Gastrocnemius medialis (tissue), 3 donors: ENCODE results near the genes GABRP and TLX3.

- PRO-cap = no peak
- RAMPAGE, long total RNA, 3 experiments = no peak in any of the 3 experiments
These were observed 36.1 kb upstream of the GABRP start for GRCh38 chr5:170747273-170747933.

DNA sequence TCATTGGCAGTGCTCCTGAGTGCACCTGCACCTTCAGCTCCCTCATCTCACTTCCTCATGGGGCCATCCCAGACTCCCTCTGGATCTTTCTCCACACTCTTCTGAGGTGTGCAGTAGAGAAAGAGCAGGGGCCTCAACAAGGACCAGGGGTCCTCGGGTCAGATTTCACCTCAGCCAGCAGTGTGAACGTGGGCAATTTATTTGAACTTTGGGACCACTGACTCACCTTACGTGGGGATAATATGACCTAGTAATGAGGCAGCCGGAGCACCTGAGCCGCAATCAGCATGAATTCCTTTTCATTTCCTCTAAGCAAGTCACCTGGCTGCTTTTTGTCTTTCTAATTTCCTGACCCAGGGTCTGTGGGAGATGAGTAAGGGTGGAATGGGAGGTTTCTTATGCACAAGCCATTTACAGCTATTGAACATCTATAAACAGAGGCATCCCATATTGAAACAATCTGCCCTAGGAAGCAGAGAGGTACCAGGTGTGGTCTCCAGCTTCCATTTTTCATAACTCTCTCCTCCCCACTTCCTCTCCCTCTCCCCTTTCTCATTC, 22.3 kb upstream of the GABRP start:
- PRO-cap = no peak
- RAMPAGE, long total RNA, 3 experiments = no peak in any of the 3 experiments

DNA sequence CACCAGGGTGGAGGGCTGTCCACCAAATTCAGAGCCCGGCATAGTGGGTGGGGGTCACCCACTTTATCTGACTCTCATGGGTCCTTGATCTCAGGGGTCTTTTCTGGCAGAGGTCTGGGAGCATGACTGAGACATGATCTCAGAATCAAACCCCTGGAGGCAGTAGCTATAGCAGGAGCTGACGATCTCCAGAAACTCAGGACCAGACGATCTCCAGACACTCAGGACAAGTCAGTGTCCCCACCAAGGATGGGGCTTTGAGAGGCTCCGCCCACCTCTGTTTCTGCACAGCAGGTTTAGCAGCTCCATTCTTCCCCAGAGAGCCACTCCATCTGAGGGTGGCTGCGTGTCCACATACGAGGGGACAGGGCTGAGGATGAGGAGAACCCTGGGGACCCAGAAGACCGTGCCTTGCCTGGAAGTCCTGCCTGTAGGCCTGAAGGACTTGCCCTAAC, at the start of gene GABRP:
Gene GABRP, plus strand, starts transcription at position 326 of the 455 bp plus-strand sequence.
- PRO-cap = no peak
- RAMPAGE, long total RNA, 3 experiments = no peak in any of the 3 experiments

DNA sequence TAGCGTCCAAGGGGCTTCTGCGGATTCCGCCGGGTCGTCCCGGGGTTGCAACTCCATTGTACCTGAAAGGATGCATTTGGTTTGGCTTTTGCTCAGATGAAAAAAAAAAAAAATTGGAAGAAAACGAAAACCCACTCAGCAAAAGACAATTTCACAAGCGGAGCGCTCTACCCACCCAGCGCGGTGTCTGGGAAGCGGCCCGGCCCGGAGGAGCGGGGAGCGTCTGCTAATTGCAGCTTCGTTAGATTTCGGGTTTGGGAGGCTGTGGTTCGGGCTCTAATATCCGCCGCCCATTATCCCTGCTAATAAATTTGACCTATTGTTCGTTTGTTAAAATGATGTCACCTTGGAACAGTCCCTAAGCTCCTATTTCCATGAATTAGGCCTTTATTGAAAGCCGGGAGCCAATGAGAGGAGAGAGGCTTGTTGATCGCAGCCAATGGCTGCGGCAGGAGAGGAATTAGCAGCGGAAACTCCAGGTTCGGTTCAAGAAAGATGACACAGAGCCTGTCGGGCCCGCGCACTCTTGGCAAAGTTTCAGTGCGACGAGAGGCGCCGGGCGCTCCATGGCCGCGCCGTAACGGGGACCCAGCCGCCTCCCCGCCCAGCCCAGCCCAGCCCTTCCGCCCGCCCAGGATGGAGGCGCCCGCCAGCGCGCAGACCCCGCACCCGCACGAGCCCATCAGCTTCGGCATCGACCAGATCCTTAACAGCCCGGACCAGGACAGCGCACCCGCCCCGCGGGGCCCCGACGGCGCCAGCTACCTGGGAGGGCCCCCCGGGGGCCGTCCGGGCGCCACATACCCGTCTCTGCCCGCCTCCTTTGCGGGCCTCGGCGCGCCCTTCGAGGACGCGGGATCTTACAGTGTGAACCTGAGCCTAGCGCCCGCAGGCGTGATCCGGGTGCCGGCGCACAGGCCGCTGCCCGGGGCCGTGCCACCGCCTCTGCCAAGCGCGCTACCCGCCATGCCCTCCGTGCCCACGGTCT, at the start of gene TLX3:
Gene TLX3, plus strand, starts transcription at position 519 of the 988 bp plus-strand sequence.
- PRO-cap = no peak
- RAMPAGE, long total RNA, 3 experiments = no peak in any of the 3 experiments

GRCh38 chr5:171386764-171387206, 864 bp upstream of the NPM1 start:
- PRO-cap = no peak
- RAMPAGE, long total RNA, 3 experiments = no peak in any of the 3 experiments

GRCh38 chr5:171389538-171390211, 2.0 kb downstream of the NPM1 start:
- PRO-cap = no peak
- RAMPAGE, long total RNA, 3 experiments = no peak in any of the 3 experiments

- PRO-cap = no peak
- RAMPAGE, long total RNA, 3 experiments = no peak in any of the 3 experiments
These were observed 5.4 kb downstream of the FGF18 start for GRCh38 chr5:171424874-171425174.

DNA sequence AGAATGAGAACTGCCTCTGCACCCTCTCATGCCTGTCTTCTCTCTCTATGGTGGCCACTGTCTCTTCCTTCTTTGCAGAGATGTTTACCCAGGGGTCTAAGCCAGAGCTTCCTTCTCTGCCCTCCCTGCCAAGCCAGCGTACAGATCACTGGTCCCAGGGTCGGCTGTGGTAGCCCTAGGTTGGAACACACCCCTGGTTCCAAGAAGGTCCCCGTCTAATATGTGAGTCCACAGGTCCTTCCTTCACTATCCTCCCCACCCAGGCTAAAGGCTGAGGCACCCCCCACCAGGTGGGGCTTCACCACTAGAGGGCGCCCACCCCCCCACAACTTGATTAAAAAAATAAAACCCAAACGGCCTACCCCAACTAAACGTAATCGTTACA, 64.8 kb downstream of the FGF18 start:
- PRO-cap = no peak
- RAMPAGE, long total RNA, 3 experiments = no peak in any of the 3 experiments

DNA sequence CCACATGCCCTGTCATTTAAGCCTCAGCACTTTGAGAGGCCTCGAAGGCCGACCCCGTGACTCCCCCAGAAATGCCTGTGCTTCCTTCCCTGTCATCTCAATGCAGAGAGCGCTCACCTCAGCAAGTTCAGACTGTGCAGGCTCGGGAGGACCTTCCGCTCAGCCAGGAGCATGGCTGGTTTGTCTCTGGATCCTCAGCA, 59.7 kb downstream of the SMIM23 start:
- PRO-cap = no peak
- RAMPAGE, long total RNA, 3 experiments = no peak in any of the 3 experiments

- PRO-cap = no peak
- RAMPAGE, long total RNA, 3 experiments = no peak in any of the 3 experiments
These were observed 72.6 kb downstream of the SH3PXD2B start for GRCh38 chr5:172381485-172382423.

- PRO-cap = no peak
- RAMPAGE, long total RNA, 3 experiments = no peak in any of the 3 experiments
These were observed 51.2 kb downstream of the SH3PXD2B start for GRCh38 chr5:172402718-172403842.

- PRO-cap = no peak
- RAMPAGE, long total RNA, 3 experiments = no peak in any of the 3 experiments
These were observed 43.0 kb downstream of the SH3PXD2B start for GRCh38 chr5:172411310-172411804.

- PRO-cap = no peak
- RAMPAGE, long total RNA, 3 experiments = no peak in any of the 3 experiments
These were observed 39.9 kb downstream of the SH3PXD2B start for GRCh38 chr5:172414465-172414884.

DNA sequence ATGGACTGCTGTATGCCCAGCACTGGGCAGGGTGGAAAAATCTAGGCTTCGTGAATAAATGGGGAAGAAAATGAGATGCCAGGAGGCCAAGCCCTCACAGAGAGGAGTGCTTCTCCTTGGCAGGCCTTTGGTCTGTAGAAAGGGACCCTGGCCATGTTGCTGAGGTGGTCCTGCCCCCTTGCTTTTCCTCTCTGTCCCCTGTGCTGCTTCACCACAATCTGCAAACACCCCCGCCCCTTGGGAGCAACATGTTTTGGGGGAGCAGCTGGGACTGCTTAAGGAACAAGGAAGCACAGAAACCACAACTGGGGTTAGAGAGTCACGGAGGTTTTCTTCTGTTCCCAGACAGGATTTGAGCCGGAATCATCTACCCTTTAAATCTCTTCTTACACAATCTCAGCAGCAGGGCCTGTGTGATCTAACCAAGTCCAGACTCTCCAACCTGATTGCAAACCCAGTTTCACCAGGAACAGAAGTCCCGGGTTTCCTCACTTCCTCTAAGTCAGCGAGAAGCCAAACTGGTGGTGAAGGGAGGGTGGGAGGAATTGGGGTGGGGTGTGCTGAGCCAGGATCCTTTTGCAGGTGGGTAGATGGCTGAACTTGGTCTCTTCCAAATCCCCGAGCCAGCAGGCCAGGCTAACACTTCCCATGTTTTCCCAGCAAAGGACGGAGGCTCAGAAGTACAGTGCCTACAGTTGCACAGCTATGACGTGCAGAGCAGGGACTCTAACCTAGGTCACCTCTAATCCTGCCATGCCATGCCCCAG, 25.1 kb downstream of the SH3PXD2B start:
- PRO-cap = no peak
- RAMPAGE, long total RNA, 3 experiments = no peak in any of the 3 experiments

DNA sequence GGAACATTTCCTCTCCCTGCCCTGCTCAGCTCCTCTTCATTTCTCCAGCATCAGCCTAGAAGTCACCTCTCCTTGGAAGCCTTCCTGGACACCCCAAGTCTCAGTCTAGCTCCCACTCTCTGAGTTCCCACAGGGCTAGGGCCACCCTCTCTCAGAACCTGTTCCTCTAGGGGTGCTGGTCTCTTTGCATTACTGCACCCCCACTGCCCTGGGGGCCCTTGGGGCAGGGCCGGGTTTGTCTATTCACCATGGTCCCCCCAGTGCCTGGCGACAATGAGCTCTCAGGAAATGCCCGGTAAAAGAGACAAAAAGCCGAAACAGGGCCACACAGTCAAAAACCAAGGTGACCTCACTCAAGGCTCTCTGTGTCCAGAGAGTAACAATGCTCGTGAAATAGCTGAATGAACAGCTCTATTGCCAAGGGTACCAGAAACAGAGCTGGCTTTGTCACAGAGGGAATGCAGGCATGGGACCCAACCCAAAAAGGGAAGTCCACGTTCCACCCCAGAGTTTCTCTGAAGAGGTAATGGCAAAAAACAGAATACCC, 16.1 kb downstream of the SH3PXD2B start:
- PRO-cap = no peak
- RAMPAGE, long total RNA, 3 experiments = no peak in any of the 3 experiments

DNA sequence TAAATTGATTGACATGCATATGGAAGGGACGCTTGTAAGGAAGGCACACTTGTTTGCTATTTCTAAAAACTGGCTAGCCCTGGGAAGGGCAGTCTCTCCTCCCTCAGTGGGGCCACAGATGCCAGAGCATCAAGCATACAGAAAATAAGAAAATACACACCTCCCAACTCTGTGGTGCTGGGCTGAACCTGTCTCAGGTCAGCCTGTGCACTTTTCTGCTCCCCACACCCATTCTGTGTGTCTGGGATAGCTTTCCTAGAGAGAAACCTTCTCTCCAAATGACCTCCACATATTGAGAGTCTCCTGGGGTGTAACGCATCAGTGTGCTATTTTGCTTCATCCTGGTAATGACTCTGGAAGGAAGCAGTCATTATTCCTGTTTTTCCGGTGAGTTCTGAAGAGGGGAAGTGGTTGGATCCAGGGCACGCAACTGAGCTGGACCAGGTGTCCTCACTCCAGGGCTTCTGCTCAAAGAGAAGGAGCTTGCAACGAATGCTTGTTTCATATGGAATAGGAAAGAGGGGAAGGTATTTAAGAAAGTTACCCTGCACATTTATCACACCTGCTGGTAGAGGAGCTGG, 73.2 kb upstream of the SH3PXD2B start:
- PRO-cap = no peak
- RAMPAGE, long total RNA, 3 experiments = no peak in any of the 3 experiments

DNA sequence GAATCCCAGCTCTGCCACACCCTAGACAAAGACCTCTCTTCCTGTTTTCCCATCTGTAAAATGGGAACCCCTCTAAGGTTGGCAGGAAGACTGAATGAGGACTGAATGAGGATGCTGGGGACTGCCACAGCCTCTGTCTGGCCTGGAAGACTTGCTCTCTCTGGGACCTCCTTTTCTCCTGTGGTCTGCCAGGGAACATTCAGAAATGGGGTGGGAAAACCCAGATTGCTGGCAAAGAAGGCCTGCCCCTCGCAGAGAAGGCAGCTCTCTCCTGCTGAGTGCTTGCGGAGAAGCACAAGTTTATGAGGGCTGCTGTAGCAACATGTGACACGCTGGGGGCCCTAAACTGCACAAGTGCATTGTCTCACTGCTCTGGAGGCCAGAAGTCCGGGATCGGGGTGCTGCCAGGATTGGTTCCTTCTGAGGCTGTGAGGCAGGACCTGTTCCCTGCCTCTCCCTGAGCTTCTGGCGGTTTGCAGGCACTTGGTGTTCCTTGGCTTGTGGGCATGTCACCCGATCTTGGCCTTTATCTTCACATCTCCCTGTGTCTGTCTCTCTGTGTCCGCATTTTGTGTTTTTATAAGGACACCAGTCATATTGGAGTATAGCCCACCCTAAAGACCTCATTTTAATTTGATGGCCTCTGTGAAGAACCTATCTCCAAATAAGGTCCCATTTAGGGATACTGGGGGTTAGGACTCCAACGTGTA, 75.6 kb upstream of the NEURL1B start:
- PRO-cap = no peak
- RAMPAGE, long total RNA, 3 experiments = no peak in any of the 3 experiments

GRCh38 chr5:172643341-172643969, 2.4 kb downstream of the NEURL1B start:
- PRO-cap = no peak
- RAMPAGE, long total RNA, 3 experiments = no peak in any of the 3 experiments

DNA sequence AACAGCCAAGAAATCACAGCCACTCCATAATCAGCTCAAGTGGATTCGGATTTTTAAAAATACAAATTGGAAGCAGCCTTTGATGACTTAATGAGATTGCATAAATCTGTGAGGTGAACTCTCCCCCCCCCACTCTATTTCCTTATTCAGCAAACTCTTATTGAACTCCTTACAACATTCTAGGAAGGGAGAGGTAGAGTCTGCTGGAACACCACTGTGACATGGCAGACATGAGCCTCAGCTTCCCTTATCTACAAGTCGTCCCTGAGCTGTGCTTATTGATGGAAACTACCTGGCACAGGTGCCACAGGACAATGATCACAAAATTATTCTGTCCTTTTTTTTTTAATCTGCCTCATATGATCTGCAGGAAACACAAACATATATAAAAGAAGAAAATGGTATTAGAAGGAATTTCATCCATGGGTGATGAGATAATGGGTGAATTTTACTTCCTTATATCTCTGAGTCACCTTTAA, 31.4 kb downstream of the NEURL1B start:
- PRO-cap = no peak
- RAMPAGE, long total RNA, 3 experiments = no peak in any of the 3 experiments

GRCh38 chr5:172678253-172679293, 37.5 kb downstream of the NEURL1B start:
- PRO-cap = no peak
- RAMPAGE, long total RNA, 3 experiments = no peak in any of the 3 experiments